Gastrocnemius medialis (tissue), 3 donors: Measurements from ENCODE around the gene SOX9.

DNA sequence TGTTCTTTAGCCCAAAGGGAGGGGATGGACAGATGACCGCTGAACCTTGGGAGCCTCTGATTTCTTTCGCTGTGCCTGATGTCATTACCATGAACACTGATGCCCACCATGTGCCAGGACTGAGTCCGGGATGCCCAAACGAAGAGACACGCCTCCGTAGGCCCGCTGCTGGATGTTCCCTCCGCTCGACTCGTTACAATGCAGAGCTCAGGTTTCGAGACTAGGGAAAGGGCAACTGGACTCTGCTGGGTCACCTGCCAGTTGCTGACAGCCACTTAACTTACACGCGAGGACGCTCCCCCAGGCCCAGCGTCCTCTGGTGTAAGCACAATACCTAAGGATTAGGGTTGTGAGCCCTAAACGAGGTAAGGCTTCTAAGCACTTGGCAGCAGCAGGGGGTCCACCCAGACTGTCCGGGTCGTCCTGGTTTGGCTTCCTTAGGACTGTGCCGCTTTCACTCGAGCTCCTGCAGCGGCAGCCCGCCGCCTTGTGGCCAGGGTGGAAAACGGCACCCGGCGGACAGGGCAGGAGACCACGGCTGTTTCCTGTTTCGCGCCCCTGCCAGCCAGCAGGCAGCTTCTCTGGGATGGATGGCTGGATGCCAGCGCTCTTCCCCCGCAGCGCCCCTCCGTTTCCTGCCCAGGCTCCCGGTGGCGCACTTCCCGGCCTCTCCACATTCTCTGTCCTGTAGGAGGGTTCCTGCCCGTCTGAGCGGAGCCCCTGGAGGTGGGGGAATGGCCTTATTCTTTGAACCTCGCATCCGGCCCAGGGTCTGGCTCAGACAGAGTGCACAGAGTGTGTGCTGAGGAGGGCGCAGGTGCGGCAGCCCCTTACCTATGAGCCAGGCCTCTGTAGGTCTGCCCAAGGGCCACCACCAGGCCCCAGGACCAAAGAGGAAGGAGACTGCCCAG, 47.1 kb upstream of the AMZ2 start:
- PRO-cap: bidirectional peak, plus-strand start at position 260 of the sequence, minus-strand start at position 200 of the sequence
- RAMPAGE, long total RNA, 3 experiments: no peak in any of the 3 experiments

- PRO-cap: no peak
- RAMPAGE, long total RNA, 3 experiments: no peak in any of the 3 experiments
Measured at GRCh38 chr17:68249201-68249833, 1.5 kb downstream of the AMZ2 start.

DNA sequence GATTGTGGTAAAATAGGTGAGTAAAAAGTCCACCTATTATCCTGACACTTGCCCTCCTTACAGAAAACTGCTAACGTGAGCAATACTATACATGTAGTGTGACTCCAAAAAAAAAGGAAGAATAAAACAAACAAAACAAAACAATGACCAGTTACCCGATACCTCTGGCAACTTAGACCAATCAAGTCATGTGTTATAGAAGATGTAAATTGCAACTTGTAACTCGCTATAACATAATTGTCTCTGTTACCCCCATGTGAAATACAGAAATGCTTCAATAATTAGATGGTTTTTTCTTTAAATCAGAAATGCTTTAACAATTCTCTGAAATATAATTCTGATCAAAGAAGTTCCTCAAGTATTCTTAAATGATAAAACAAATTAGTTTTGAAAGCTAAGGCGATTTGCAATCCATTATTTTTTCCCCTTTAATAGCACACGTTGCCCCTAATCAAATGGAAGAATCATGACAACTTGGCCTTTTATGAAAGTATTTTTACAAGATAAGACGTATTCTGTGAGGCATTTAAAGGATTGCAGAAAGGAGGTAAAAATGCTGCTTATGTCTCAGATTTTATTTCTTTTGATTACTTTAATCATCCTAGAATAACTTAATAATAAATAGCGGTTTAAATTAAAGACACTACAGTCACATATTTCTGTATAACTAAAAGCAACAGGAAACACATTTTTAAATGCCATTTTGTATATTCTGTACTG, 20.0 kb downstream of the AMZ2 start:
- PRO-cap: no peak
- RAMPAGE, long total RNA, 3 experiments: no peak in any of the 3 experiments

GRCh38 chr17:68291920-68292952, 941 bp downstream of the ARSG start:
- PRO-cap: bidirectional peak, plus-strand start at chr17:68292245, minus-strand start at chr17:68292159
- RAMPAGE, long total RNA, 3 experiments: no peak in any of the 3 experiments

DNA sequence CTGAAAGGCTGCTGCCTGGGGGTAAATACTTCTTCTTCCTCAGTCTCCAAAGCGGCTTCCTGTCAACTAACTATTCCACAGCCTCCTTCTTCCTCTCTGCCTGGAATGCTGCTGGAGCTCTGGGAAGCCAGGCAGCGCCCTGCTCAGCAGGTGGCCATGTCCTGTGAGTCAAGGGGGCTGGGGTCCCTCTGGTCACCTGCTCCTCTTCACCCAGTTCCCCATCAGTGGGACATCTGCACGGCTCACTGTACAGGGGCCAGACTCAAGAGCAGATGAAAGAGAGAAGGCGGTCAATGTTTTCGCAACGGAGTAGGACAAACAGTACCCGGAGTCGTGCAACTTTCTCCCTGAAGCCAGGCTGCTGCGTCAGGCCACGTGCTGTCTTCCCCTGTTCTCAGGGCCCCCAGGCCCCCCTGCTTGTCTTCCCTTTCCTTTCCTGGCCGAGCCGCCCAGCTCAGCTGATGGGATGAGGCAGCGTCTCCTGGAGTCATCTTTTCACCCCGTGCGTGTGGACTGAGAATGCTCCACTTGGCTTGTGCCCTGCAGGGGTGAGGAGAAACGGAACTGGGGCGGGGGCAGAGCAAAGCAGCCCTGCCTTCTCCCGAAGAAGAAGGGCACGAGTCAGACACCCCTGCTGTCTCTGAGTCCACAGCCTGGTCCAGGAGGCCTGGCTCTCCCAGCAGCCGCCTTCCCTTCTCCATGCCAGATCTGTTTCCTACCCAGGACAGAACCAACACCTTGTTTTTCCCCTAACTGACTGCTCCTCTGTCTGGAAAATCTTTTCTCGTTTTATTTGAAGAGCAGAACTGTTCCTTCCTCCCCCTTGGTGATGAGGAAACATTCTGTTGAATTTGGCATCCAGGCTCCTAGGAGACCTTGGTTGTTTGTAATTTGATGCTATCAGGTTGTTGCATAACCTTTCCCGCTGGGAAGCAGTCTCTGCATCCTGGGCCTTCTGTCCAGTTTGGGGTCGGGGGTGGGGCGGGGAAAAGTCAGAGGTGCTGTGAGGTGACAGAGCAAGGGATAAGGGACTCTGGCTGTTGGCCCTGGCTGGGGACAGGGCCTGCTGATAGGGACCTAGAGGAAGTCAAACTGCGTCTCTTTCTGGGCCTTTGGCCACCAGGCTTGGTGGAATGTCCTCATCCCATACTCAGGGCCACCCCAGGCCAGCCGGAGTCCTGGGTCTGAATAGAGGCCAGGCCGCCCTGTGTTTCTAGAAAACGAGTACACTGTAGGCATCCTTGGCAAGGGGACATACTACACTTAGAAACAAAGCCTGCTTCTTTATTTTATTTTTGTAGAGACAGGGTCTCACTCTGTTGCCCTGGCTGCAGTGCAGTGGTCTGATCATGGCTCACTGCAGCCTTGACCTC, 78.9 kb downstream of the WIPI1 start:
- PRO-cap: bidirectional peak, plus-strand start at position 649 of the sequence, minus-strand start at position 237 of the sequence; bidirectional peak, plus-strand start at position 995 of the sequence, minus-strand start at position 831 of the sequence
- RAMPAGE, long total RNA, 3 experiments: no peak in any of the 3 experiments

- PRO-cap: no peak
- RAMPAGE, long total RNA, 3 experiments: no peak in any of the 3 experiments
Measured at GRCh38 chr17:68379569-68380214, 77.6 kb downstream of the WIPI1 start.

DNA sequence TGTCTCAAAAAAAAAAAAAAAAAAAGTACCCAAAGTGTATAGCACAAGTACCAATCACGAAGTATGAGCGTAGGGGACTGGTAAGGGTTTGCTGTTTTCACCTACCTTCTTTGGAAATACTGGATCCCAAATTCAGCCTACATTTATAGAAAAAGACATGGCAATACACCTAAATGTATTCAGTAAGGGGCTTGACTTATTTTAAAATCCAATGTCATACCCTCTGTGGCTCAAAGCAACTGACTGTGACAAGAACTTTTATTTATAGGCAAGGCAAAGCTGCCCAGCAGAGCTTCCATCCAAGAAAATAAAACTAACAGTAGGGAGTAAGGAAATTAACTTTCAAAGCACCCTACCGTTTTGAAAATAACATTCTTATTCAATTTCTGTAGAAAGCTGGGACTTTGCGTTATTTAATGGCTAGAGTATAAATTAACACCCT, 1.9 kb downstream of the WIPI1 start:
- PRO-cap: bidirectional peak, plus-strand start at position 261 of the sequence, minus-strand start outside the sequence
- RAMPAGE, long total RNA, 3 experiments: no peak in any of the 3 experiments

DNA sequence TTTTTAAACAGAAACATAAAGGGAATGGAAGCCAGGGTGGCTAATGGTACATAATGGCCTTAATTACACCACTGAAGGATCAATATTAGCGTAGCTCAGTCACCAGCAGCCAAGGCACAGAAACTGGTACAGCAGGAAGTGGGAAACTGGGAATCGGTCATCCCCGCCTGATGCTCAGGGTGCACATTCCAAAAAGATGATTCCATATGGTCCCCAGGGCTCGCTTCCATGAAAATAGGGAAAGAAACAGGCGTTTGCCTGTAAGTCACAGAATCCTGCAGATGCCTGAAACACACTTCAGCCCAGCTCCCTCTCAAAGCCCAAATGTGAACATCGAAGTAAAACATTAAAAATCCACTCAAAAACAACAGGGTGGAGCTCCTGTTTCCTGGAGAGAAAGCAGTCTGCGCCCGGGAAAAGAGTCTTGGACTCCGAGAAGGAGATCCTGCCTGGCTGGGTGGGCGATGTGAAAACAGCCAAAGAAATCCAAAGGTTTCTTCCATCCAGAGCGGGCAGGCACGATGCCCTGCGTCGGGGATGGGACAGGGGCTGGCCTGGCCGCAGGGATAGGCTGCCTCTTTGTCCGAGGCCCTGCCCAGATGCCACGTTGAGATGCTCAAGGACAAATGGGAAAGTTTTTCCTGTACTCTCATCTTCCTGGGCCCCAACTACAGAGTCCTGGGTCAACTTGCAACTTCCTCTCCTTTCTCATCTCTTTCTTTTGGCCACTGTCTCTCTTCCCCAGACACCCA, 858 bp downstream of the WIPI1 start:
- PRO-cap: bidirectional peak, plus-strand start at position 268 of the sequence, minus-strand start at position 118 of the sequence; bidirectional peak, plus-strand start at position 652 of the sequence, minus-strand start at position 530 of the sequence
- RAMPAGE, long total RNA, 3 experiments: no peak in any of the 3 experiments

- PRO-cap: no peak
- RAMPAGE, long total RNA, 3 experiments: no peak in any of the 3 experiments
Measured at GRCh38 chr17:68543139-68543413, 30.8 kb downstream of the PRKAR1A start.

GRCh38 chr17:68641554-68642315, 40.6 kb upstream of the FAM20A start:
- PRO-cap: no peak
- RAMPAGE, long total RNA, 3 experiments: no peak in any of the 3 experiments

GRCh38 chr17:68820795-68821559, 134.2 kb downstream of the ABCA8 start:
- PRO-cap: no peak
- RAMPAGE, long total RNA, 3 experiments: no peak in any of the 3 experiments

GRCh38 chr17:68937755-68938522, 17.3 kb downstream of the ABCA8 start:
- PRO-cap: no peak
- RAMPAGE, long total RNA, 3 experiments: no peak in any of the 3 experiments

DNA sequence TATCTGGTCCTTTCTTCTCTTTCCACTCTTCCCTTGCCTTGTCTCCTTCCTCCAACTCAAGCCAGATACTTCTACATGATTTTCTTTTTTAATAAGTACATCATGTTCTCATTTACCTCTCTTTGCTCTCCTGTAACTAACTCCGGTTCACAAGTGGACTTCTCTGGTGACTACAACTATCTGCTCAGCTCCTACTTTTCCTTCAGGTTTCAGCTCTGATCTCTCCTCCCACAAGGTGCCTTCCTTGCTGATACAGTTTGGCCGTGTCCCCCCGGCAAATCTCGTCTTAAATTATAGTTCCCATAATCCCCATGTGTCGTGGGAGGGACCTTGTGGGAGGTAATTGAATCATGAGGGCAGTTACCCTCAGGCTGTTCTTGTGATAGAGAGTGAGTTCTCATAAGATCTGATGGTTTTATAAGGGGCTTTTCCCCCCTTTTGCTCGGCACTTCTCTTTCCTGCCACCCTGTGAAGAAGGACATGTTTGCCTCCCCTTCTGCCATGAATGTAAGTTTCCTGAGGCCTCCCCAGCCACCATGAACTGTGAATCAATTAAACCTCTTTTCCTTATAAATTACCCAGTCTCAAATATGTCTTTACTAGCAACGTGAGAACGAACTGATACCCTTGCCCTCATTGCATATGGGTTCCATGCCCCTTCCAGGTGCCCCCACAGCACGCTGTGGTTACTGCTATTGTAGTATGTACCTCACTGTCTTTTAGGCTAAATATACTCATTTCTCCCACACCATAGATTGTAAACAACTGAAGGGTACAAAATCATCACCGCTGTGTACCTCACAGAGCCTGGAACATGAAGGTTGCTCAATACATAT, 5.0 kb upstream of the ABCA9 start:
- PRO-cap: no peak
- RAMPAGE, long total RNA, 3 experiments: no peak in any of the 3 experiments

GRCh38 chr17:69268450-69269039, 39.9 kb upstream of the ABCA10 start:
- PRO-cap: no peak
- RAMPAGE, long total RNA, 3 experiments: no peak in any of the 3 experiments

GRCh38 chr17:69573269-69573804, 158.8 kb downstream of the MAP2K6 start:
- PRO-cap: no peak
- RAMPAGE, long total RNA, 3 experiments: no peak in any of the 3 experiments

DNA sequence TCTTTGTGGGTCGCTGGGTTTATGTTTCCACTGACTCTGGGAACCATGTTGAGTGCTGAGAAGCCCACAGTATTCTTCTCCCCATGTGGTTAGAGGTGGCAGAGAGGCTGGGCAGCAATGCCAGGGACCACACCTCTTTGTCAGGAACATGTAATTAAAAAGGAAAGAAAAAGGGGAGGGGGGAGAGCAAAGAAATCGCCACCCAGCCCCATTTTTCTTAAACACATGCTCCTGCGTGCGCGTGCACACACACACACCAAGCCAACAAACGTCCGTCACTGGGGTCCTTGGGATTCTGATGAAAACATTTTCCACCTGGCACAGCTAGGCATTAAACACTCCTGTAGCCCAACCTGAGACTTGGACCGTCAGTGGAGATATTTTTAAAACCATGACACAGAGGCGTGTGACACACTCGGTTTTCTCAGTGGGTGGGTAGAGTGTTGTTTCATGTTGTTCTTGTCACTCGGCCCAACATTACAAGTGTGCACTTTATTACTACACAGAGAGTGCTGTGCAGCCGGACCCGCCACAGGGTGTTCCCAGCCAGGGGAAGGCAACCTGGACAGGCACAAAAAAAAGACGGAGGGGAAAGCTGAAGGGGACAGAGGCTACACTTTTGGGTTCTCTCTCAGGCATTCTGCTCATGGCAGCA, 154.5 kb upstream of the SOX9 start:
- PRO-cap: bidirectional peak, plus-strand start at position 505 of the sequence, minus-strand start at position 370 of the sequence
- RAMPAGE, long total RNA, 3 experiments: no peak in any of the 3 experiments

GRCh38 chr17:72120944-72121339, at the start of gene SOX9:
TSS of gene SOX9 (plus strand) at chr17:72121020.
- PRO-cap: bidirectional peak, plus-strand start at chr17:72121020, minus-strand start at chr17:72120858
- RAMPAGE, long total RNA, 3 experiments: no peak in any of the 3 experiments

DNA sequence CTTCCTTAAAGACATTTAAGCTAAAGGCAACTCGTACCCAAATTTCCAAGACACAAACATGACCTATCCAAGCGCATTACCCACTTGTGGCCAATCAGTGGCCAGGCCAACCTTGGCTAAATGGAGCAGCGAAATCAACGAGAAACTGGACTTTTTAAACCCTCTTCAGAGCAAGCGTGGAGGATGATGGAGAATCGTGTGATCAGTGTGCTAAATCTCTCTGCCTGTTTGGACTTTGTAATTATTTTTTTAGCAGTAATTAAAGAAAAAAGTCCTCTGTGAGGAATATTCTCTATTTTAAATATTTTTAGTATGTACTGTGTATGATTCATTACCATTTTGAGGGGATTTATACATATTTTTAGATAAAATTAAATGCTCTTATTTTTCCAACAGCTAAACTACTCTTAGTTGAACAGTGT, 3.7 kb downstream of the SOX9 start:
- PRO-cap: no peak
- RAMPAGE, long total RNA, 3 experiments: no peak in any of the 3 experiments

- PRO-cap: no peak
- RAMPAGE, long total RNA, 3 experiments: no peak in any of the 3 experiments
Measured at GRCh38 chr17:72219246-72220113, 98.7 kb downstream of the SOX9 start.

GRCh38 chr17:72455942-72456636, 335.3 kb downstream of the SOX9 start:
- PRO-cap: no peak
- RAMPAGE, long total RNA, 3 experiments: no peak in any of the 3 experiments